Gastroesophageal sphincter (tissue), 4 donors: Measurements from ENCODE around the gene PPP4R3A.

DNA sequence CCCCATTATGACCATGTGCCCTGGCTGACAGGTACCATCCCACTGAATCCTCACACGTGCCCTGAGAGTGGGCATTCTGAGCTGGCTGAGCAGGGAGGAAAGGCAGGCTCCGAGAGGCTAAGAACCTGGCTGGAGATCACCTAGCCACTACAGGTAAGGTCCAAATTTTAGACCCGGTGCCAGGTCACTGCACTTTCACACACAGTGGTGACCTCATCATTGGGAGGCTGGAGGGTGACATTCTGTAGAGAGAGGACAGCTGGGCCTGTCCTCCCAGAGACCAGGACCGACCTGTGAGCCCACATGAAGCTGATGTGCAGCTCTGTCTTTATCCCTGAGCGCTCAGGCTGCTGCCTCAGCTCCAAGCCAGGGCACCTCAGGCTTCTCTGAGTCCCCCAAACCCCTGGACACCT, 4.2 kb downstream of the TTC7B start:
- PRO-cap, result no peak
- RAMPAGE, long total RNA, 4 experiments, result no peak in any of the 4 experiments

DNA sequence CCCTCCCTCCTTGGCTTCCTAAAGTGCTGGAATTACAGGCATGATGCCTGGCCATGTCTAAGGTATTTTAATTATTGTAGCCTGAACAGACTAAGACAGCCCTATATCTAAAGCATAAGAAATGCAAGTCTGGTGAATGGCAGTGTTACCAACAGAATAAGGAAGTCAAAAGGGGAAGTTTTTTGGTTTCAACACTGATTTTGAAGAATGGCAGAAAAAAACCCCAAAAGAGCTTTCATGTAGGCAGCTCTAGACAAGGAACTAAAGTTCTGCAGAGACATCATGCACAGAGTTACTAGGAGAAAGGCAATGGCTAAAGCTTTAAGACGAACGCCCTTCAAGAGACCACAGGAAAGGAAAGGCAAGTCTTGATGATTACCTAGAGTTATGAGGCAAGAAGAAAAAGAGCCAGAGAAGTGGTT, 50.9 kb downstream of the RPS6KA5 start:
- PRO-cap, result no peak
- RAMPAGE, long total RNA, 4 experiments, result no peak in any of the 4 experiments

DNA sequence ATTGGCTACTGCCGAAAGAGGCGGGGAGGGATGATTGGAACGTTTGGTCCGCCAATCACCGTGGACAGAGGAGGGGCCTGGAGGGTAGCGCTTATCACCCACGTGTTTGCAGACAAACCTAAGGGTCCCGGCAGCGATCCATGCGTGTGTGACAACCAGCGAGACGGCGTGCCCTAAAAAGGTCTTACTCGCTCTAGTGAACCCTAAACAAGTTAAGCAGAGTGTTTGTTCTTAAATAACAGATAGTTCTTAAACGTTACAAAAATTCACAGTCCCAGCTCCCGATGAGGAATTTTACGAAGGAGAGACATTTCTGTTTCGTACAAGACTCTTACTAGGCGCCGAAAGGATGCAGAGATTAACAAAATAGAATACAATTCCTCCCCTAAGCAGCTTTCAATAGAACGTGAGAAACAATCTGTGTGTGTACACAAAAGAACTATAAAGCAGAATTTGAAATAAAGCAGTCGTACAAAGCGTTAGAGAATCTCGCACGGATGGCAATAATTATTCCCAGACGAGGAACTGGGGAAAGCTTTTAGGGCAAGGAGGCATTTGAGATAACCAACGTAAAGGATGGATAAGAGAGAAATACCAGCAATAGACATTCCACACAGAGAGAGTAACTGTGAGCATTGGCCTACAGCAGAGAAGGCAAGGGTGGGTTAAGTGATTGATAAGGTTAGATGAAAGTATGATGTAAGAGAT, 753 bp upstream of the RPS6KA5 start:
- PRO-cap, result unidirectional peak, plus-strand start at position 121 of the sequence
- RAMPAGE, long total RNA, 4 experiments, result no peak in any of the 4 experiments

- PRO-cap, result no peak
- RAMPAGE, long total RNA, 4 experiments, result no peak in any of the 4 experiments
Observed at GRCh38 chr14:91245871-91246641, 1.6 kb upstream of the GPR68 start.

- PRO-cap, result no peak
- RAMPAGE, long total RNA, 4 experiments, result no peak in any of the 4 experiments
Observed at GRCh38 chr14:91337991-91338395, 79.6 kb downstream of the CCDC88C start.

DNA sequence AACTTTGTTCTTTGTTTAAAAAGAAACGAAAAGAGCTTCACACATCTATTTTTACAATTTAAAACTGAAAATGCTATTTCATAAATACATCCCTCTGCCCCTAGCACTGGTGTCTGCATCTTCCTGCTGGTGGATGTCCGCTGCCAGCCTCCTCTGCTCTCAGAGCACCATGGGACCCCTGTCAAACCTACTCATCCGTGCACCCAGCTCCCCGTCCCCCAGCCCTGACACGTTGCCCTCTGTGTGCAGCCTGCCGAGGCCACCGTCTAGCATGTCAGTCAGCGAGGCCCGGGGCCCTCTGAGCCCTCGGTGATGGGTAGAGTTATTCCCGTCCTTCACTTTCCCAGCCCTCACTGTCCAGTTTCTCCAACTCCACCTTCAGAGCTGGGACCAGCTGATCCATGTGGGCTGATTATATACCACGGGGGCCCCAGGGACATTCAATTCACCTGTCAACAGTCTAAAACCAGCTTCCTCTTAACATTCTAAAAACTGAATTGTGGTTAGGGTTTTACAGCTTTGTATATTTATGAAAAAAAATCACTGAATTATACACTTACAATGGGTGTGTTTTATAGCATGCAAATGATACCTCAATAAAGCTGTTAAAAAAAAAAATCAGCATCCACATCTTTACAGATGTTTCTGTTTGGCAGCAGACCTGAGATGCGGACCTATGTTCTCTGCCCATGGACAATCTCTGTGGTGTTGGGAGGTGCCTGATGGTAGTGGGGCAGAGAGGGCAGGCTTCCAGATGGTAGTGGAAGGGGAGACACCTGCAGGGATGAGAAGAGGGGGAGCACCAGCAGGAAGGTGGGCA, 61.3 kb downstream of the CCDC88C start:
- PRO-cap, result no peak
- RAMPAGE, long total RNA, 4 experiments, result no peak in any of the 4 experiments

- PRO-cap, result no peak
- RAMPAGE, long total RNA, 4 experiments, result no peak in any of the 4 experiments
Observed at GRCh38 chr14:91360982-91361641, 56.5 kb downstream of the CCDC88C start.

DNA sequence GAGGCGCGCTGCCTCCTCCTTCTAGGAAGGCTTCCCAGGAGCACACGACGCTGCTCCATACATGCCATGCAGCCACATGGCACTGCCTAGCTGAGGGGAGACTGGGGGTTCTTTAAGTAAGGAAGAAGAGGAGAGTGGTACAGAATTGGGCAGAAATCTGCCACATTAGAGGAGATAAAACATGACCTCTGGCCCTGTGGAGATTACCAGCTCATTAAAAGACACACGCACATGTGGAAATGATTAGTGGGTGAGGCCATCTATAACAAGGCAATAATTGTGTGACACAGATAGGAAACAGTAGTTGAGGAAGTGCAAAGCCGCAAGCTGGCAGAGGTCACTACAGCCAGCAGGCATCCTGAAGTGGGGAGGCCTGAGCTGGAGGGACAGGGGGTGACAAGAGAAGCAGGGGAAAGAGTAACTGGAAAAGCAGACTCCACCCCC, 39.7 kb downstream of the CCDC88C start:
- PRO-cap, result no peak
- RAMPAGE, long total RNA, 4 experiments, result no peak in any of the 4 experiments

DNA sequence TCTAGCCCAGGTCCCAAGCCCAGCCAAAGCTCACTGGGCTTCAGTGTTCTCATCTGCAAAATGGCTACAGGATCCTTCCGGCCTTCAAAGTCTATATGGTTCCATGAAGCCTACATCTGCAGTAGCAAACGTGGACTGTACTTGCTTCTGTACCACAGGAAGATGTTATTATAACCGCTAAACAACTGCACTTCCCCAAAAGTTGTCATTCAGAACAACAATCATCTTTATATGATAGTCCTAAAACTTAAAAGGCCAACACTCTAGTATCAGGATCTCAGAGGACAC, 6.4 kb downstream of the CCDC88C start:
- PRO-cap, result no peak
- RAMPAGE, long total RNA, 4 experiments, result no peak in any of the 4 experiments

DNA sequence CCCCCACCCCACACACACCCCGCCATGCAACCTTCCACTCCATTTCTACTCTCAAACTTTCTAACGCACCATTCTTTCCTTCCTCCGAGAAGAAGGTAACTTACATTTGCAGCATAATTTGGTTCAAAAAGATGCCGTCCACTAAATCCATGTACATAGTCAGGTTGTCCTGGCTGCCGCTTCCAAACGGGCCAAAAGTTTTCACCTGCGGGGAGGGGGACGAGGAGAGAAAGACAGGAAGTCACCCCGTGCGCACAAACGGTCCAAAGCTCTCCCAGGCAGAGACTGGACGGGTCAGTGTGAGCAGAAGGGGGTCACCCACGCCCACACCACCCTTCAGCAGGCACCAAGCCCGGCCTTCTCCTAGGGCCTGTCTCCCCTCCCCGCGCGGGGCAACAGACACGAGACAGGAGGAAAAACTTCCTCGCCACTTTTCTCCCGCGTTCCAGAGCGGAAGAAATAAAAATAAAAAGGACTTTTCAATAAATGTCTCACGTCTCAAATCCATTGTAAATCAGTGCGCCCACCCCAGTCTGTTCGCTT, 915 bp downstream of the CCDC88C start:
- PRO-cap, result no peak
- RAMPAGE, long total RNA, 4 experiments, result no peak in any of the 4 experiments

DNA sequence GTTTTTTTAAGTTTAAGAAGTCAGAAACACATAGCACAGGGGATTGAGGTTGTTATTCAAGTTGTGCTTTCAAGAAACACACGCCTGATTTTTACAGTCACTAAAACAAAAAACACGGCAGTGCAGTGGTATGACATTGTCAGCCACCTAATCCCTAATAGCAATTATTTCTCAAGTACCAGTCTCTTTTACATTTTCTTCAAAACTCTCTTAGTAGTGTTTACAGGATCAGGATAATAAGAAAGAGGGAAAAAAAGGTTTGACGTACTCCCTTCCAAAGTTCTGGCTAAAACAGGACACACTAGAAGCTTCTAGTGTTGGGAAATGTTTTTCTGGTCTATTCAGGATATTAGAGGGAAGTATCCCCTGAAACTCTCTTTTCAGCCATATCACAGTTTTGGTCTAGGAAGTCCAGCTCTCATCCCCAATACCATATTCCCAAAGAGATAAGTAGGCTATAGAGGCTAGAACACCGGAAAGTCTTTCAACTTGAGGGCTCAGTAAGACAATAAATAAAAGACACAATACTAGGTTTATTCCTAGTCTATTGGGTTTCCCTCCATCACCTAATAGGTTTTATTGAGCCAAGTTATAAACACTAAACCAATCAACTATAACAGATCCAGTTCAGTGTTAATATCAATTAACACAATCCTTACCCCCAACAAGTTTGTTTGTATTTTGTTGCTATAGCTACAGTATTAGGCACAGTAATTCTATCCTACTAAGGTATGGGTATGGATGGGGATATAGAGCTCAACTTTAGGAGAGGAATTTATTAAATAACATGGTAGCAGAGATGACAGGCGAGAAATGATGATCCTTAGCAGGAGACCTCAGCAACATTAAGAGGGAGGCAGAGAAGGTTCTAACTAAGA, 13.6 kb downstream of the PPP4R3A start:
- PRO-cap, result no peak
- RAMPAGE, long total RNA, 4 experiments, result no peak in any of the 4 experiments

GRCh38 chr14:91508948-91509483, 1.1 kb downstream of the PPP4R3A start:
- PRO-cap, result no peak
- RAMPAGE, long total RNA, 4 experiments, result no peak in any of the 4 experiments

- PRO-cap, result bidirectional peak, plus-strand start at chr14:91509868, minus-strand start at chr14:91509870; bidirectional peak, plus-strand start at chr14:91510627, minus-strand start at chr14:91510287
- RAMPAGE, long total RNA, 4 experiments, result start-site peak on the minus strand in 3 of 4 experiments, at chr14:91510270-91510563 at its widest, 20 to 290 reads per replicate
Observed at GRCh38 chr14:91509785-91510733, at the start of gene PPP4R3A. TSS of gene PPP4R3A (minus strand) at chr14:91510310.

- PRO-cap, result no peak
- RAMPAGE, long total RNA, 4 experiments, result no peak in any of the 4 experiments
Observed at GRCh38 chr14:91573900-91575011, 64.1 kb upstream of the PPP4R3A start.

GRCh38 chr14:91645920-91646501, 85.9 kb downstream of the CATSPERB start:
- PRO-cap, result no peak
- RAMPAGE, long total RNA, 4 experiments, result no peak in any of the 4 experiments

- PRO-cap, result no peak
- RAMPAGE, long total RNA, 4 experiments, result no peak in any of the 4 experiments
Observed at GRCh38 chr14:91743926-91744183, 12.0 kb upstream of the CATSPERB start.

DNA sequence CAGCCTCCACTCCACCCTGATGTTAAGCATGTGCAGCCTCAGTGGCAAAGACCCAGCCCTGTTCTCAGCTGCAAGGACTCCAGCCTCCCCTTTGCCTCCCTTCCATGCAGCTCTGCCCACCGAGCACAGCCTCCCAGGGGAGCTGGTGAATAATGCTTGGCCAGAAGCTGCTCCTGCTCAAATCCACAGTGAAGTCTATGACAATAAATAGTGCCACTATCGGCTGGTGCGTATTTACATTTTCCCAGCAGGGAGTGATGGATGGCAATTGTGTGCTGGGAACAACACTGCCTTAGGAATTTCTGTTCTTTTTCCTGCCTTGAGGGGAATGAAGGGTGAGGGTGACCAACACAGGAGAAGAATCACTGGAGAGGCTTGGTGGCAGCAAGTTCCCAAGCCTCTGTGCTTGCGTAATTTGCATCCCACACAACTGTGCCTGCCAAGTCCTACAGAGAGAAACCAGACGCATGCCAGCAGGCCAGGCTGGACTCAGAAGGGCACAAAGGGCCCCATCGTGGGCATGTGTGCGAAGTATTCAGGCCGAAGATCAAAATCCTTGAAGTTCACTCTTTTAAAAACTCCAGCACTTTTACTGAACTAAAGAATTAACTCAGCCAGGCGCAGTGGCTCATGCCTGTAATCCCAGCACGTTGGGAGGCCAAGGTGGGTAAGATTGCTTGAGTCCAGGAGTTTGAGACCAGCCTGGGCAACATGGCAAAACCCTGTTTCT, 30.0 kb upstream of the TC2N start:
- PRO-cap, result no peak
- RAMPAGE, long total RNA, 4 experiments, result no peak in any of the 4 experiments

GRCh38 chr14:91919809-91920211, 27.7 kb downstream of the FBLN5 start:
- PRO-cap, result unidirectional peak, minus-strand start at chr14:91920000
- RAMPAGE, long total RNA, 4 experiments, result no peak in any of the 4 experiments

DNA sequence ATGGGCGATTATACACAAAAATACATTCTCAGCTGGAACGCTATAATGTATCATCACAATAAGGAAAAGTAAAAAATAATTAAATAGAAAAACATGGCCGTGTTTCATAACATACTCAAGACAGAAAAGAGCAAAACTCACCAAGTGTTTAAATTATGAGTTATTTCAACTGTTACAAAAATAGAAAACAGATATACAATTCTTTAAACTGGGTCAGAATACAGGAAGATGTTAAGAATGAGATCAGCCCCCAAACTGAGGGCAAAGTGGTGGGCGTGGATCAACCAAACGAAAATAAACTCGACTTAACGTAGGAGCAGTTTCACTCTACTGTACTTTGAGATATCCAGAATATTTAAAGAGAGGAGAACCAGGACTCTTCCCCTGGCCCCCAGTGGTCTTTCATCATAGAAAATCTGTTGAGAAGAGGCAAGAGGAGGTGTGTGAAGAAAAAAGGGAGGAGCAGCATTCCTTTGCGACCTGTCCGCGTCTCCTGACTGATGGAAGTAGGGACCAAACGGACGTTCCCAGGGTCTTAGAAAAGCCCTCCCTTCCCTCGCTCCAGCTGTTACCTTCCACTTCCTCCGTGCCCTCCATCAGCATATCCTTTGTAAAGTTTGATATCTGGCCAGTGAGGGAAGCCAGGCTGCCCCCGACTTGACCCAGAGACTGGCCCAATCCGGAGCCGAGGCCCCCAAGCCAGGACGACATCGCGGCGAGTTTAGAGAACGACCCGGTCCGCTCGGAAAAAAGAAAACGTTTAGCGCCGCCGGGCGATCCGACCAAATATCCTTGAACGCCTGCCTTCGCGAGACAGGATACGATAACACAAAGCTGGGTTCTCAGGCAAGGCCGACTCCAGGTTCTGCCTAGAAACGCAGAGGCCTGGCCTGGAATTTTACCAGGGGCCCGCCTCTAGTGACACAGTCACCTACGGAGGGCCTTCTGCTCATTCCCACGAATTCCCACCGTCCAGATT, 595 bp downstream of the TRIP11 start:
- PRO-cap, result bidirectional peak, plus-strand start at position 677 of the sequence, minus-strand start at position 508 of the sequence
- RAMPAGE, long total RNA, 4 experiments, result no peak in any of the 4 experiments

DNA sequence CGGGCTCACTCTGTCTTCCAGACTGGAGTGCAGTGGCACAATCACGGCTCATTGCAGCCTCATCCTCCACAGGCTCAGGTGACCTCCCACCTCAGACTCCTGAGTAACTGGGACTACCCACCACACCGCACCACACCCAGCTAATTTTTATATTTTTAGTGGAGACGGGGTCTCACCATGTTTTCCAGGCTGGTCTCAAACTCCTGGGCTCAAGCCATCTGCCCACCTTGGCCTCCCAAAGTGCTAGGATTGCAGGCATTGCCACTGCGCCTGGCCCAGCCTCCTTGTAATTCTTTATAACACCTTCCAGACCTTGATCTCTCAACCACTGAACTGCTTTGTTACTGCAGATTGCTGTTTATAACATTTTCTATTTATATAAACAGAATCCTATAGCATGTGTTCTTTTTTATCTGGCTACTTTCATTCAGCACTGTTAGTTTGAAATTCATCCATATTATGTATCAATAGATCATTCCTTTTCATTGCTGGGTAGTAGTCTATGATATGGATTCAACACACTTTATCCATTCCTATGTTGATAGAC, 7.5 kb upstream of the ATXN3 start:
- PRO-cap, result no peak
- RAMPAGE, long total RNA, 4 experiments, result no peak in any of the 4 experiments